ENCODE results near the gene RPL4.

GRCh38 chr15:66504294-66504985 lies at the start of gene RPL4:
Gene RPL4, minus strand, starts transcription at chr15:66504855.
- PRO-cap = unidirectional peak, minus-strand start at chr15:66504569; unidirectional peak, minus-strand start at chr15:66504614; unidirectional peak, minus-strand start at chr15:66504793; bidirectional peak, plus-strand start at chr15:66505158, minus-strand start at chr15:66504851

DNA sequence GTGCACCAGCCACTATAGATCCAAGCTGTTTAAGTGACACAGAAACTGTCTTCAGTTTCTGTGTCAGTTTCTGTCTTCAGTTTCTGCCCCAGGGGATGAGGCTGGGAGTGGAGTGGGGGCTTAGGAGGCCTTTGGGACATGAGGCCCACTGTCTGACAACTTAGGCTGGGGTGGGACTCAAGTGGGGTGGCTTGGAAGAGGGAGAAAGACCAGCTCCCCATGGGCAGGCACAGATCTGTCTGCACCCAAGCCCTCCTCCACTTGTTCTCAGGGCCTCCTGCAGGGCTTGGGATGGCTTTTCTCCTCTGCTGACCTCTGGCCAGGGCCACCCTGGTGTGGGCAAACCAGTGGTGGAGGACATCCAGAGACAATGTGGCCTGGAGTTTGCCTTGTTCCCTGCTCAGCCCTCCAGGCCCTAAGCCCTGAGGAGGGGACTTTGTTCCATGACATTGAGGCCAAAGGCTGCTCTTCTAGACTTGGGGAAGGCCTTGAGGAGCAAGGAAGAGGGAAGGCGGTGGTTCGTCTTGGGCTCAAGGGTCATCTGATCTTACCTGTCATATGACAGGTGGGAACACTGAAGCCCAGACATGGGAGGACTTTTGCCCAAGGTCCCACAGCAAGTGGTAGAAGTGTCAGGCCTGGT lies 60.3 kb upstream of the SMAD6 start:
- PRO-cap = no peak

DNA sequence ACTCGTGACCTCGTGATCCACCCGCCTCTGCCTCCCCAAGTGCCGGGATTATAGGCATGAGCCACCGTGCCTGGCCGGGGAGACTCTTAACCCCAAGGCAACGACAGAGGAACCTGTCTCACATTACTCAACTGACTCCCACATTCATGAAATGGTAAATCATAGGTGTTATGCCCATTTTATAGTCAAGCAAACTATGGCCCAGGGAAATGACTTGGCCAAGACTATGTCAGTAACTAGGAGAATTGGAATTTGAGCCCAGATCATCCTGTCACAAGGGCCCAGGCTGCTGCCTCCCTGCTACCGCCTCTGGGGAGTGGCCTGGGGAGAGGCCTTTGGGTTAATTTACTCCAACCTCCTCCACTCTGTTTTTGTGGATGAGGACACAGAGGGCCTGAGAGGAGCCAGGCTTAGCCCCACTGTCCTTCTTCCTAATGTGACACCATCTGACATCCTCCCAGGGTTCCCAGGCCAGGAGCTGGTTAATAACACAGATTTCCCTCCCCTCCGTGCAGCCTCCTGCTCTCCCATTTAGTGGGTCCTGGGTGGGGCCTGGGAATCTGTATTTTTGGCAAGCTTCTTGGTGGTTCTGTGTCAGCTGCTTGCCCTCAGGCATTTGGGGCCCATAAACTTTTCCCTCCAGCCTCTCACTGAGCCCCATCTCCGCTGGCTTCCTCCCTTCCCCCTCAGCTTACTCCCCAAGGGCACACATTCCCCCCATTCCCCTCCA lies 45.1 kb upstream of the SMAD6 start:
- PRO-cap = no peak

- PRO-cap = bidirectional peak, plus-strand start at chr15:66704909, minus-strand start at chr15:66704853
These were observed 2.7 kb downstream of the SMAD6 start for GRCh38 chr15:66704548-66705334.

- PRO-cap = no peak
These were observed 19.2 kb downstream of the SMAD6 start for GRCh38 chr15:66720930-66721911.

DNA sequence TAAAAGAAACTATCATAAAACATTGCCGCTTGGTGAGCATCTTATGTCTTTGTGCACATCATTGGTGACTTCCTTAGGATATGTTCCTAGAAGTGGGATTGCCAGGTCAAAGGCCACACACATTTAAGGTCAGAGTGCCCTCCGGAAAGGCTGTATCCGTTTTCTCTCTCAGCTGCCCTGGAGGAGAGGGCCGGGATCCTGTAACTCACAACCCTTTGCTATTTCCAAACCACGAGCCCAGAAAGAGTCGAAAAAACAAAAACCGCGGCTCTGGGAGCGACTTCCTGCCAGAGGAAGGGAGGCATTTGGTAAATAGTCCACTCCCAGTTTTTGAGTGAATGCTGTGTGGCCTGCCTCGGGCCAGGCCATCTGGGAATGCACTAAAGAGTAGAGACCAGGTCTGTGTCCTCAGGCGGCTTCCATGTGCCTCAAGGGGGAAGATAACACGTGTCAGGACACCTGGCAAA lies 42.0 kb downstream of the SMAD6 start:
- PRO-cap = no peak

- PRO-cap = no peak
These were observed 61.2 kb downstream of the SMAD6 start for GRCh38 chr15:66763228-66763651.

DNA sequence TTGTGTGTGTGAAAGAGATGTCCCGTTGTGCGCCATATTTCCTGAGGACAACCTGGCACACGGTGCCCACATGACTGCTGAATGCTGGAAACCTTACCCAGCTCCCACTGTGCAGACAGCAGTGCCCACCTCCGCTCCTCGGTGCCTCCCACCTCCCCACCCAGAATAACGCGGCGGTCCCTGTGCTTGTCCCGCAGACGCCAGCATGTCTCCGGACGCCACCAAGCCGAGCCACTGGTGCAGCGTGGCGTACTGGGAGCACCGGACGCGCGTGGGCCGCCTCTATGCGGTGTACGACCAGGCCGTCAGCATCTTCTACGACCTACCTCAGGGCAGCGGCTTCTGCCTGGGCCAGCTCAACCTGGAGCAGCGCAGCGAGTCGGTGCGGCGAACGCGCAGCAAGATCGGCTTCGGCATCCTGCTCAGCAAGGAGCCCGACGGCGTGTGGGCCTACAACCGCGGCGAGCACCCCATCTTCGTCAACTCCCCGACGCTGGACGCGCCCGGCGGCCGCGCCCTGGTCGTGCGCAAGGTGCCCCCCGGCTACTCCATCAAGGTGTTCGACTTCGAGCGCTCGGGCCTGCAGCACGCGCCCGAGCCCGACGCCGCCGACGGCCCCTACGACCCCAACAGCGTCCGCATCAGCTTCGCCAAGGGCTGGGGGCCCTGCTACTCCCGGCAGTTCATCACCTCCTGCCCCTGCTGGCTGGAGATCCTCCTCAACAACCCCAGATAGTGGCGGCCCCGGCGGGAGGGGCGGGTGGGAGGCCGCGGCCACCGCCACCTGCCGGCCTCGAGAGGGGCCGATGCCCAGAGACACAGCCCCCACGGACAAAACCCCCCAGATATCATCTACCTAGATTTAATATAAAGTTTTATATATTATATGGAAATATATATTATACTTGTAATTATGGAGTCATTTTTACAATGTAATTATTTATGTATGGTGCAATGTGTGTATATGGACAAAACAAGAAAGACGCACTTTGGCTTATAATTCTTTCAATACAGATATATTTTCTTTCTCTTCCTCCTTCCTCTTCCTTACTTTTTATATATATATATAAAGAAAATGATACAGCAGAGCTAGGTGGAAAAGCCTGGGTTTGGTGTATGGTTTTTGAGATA lies 79.1 kb downstream of the SMAD6 start:
- PRO-cap = no peak

DNA sequence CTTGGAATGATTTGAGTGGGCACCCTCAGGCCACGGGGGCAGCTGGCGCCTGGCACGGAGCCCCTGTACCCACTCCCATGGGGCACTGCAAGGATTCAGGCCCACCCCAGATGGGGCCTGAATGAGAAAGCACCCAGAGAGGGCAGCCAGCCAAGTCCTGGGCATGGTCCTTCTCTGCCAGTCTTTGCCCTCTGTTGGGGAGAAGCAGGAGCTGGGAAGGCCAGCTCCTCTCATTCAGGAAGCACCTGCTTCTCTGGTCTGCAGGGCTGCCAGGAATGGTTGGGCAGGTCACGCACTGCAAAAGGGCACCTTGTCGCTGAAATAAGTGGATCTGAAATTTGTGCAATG lies 148.5 kb downstream of the SMAD6 start:
- PRO-cap = no peak

DNA sequence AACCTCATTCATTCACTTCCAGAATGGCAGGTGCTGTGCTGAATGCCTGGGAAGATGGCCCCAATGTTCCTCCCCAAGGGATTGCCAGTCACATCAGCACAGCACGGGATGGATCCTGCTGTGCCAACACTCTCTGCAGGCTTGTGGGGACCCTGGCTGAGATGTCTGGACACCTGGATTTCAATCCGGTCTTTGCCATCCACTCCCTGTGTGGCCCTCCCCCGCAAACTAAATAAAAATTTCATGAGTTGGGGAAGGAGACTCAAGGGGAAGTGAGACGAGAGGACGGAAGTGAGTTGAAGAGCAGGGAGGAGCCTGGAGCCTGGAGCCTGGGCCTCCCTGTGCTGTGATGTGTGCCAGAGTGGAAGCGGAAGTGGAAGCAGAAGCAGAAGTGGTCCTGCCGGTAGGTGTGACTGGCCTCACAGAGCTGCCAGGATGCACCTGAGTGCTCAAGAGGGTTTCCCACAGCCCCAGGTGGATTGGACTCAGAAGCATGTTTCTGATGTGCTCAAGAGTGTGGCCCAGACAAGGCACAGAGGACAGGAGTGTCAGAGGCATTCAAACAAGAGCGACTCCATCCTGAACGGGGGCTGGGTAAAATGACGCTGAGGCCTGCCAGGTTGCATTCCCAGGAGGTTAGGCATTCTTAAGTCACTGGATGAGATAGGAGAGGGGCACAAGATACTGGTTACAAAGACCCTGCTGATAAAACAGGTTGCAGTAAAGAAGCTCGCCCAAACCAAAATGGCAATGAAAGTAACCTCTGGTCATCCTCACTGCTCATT lies 164.1 kb downstream of the SMAD6 start:
- PRO-cap = no peak

GRCh38 chr15:67033454-67033921 lies 31.9 kb upstream of the SMAD3 start:
- PRO-cap = no peak

DNA sequence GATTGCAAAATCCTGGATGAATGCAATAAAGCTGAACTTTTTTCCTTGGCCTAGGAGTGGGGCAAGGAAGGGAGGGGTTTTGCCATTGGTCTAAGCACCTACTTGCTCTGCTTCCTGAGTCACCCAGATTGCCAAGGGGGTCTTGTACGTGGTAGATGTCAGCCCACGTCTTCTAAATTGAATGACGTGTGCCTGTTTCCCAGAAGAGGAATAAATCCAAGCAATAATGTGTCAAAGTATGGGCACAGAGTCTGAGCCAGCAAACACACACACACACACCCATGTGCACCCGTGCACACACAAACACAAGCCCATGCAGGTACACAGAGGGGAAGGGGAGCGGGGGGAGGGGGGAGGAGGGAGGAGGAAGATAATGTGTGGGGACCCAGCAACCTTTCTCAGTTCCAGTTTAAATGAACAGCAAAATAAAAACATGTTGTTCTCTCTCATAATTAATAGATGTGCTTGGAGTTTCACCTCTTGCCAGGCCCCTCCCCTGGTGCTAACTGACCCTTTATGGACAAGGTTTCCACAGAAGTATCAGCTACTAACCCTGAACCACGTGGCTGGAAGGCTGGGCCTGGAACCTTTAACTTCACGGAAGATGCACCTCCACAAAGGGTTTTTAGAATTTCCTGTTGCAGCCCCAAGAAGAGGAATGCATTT lies 15.1 kb upstream of the SMAD3 start:
- PRO-cap = no peak

GRCh38 chr15:67070817-67071454 lies 5.5 kb downstream of the SMAD3 start:
- PRO-cap = no peak

DNA sequence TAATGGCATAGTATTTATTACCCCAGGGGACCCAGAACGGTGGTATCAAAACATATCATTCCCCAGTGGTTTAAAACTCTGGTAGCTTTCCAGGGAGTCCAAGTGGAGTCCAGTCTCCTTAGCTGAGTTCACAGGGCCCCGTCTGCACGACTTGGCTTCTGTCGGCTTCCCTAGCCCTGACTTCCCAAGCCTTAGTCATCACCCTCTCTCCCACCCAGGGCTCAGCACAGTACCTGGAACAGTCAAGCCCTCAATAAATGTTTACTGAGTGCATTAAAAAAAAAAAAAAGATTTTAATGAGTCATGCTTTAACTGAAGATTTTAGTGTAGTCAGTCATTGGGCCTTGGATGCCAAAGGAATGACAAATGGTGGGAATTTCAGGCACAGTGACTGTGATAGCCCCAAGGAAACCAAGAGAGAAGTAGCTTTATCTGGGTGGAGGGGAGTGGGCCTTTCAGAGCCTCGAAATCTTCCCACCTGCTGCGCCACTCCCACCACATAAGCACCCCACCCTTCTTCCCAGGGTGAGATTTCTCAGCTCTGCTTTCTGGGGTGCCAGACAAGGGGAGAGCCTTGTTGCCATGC lies 41.6 kb downstream of the SMAD3 start:
- PRO-cap = unidirectional peak, minus-strand start at position 144 of the sequence

- PRO-cap = no peak
These were observed 51.6 kb downstream of the SMAD3 start for GRCh38 chr15:67116860-67117450.

- PRO-cap = unidirectional peak, minus-strand start at chr15:67127387
These were observed 61.9 kb downstream of the SMAD3 start for GRCh38 chr15:67126994-67127910.

- PRO-cap = no peak
These were observed 69.4 kb downstream of the SMAD3 start for GRCh38 chr15:67134624-67135347.

GRCh38 chr15:67148287-67148935 lies 83.0 kb downstream of the SMAD3 start:
- PRO-cap = no peak

DNA sequence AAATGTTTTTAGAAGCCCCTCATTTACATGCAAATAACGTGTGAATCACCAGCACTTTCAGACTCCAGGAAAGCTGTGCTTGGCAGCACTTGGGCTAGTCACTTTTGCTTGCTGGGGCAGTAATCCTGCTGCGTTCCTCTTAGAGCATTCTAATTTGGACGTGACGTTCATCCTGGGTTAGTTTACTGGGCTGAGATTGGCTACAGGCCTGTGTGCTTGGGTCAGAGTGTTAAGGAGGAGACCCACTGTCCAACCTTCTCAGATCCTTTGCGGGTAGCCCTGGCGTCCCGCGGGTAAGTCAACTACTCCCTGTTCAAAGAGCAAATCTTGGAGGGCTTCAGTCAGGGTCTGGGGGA lies 88.6 kb downstream of the AAGAB start:
- PRO-cap = unidirectional peak, plus-strand start at position 261 of the sequence

- PRO-cap = no peak
These were observed 86.1 kb downstream of the AAGAB start for GRCh38 chr15:67168158-67169007.